Right lobe of liver (tissue), 4 donors: ENCODE results near the gene GPR158.

DNA sequence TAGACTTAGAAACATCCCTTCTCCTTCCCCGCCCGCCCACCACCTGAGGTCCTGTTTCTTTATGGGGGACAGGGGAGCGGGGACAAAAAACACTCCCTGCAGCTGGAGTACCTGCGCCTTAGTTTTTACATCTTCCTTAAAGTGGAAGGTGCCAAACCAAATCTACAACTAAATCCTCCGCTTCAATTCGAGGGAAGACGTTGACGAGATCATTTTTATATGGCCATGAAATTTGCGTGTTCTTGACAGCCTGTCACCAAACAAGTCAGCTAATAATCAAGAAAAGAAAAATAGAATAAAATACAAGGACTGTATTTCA is 1.4 kb upstream of the ARHGAP21 start:
- PRO-cap, 4 experiments, result peak in 1 of 4 experiments; most common minus-strand start position 127 of the sequence (in 1)
- RAMPAGE, long total RNA, 2 experiments, result no peak in any of the 2 experiments

GRCh38 chr10:24789932-24790235 is 66.2 kb upstream of the ARHGAP21 start:
- PRO-cap, 4 experiments, result no peak in any of the 4 experiments
- RAMPAGE, long total RNA, 2 experiments, result no peak in any of the 2 experiments

GRCh38 chr10:25068000-25068829 is 51.8 kb downstream of the THNSL1 start:
- PRO-cap, 4 experiments, result no peak in any of the 4 experiments
- RAMPAGE, long total RNA, 2 experiments, result no peak in any of the 2 experiments

DNA sequence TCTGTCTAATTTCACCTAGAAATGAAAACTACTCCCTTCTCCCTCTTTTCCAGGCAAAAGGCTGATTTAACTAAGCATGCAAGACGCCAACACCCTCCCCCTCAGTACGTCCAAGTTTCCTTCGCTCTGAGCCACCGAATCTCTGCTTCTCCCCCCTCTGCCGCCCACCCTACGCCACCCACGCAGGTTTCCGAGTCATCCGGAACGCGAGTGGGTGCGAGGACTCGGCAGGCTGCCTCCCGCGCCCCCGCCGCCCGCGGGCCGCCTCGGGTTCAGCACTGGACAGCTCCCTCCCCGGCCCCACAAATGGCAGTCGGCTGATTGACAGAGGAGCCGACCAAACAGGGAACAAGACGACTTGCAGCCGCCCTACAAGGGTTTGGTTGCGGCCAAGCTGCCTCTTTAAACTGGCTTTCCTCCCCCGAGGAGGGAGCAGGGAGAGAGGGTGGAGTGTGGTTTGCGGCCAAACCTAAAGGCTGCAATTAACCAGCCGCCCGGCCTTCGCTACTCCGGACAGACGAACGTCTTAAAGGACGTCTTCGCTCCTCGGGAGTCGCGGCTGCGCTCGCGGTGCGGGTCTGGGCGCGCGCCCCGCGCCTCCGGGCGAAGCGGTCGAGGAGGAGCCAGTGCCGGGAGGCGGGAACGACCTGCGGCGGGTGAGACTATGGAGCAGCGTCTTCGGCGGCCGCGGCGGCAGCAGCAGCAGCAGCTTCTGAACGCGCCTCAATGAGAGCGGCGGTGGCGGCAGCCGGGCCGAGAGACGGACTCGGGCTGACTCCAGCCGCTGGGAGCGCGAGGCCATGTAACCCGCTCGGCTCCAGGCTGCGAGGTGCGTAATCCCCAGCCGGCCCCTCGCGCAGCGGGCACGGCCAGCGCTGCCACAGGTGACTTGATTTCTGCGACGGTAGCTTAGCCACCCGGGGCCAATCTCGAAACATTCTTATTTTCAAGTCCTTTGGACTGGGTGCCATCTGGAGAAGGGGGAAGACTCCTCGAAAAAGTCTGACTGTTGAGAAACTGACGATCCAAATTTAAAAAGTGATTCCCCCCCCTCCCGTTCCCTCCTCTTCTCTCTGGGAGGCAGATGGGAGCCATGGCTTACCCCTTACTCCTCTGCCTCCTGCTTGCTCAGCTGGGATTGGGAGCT is at the start of gene GPR158:
TSS of gene GPR158 (plus strand) at position 665 of the 1,147 bp plus-strand sequence.
- PRO-cap, 4 experiments, result peak in 2 of 4 experiments; most common plus-strand start position 405 of the sequence (in 2)
- RAMPAGE, long total RNA, 2 experiments, result no peak in any of the 2 experiments

- PRO-cap, 4 experiments, result no peak in any of the 4 experiments
- RAMPAGE, long total RNA, 2 experiments, result no peak in any of the 2 experiments
These were observed 291.1 kb downstream of the GPR158 start for GRCh38 chr10:25465677-25466465.

GRCh38 chr10:26430832-26431316 is 7.3 kb upstream of the APBB1IP start:
- PRO-cap, 4 experiments, result peak in 1 of 4 experiments; most common minus-strand start chr10:26430972 (in 1)
- RAMPAGE, long total RNA, 2 experiments, result no peak in any of the 2 experiments

DNA sequence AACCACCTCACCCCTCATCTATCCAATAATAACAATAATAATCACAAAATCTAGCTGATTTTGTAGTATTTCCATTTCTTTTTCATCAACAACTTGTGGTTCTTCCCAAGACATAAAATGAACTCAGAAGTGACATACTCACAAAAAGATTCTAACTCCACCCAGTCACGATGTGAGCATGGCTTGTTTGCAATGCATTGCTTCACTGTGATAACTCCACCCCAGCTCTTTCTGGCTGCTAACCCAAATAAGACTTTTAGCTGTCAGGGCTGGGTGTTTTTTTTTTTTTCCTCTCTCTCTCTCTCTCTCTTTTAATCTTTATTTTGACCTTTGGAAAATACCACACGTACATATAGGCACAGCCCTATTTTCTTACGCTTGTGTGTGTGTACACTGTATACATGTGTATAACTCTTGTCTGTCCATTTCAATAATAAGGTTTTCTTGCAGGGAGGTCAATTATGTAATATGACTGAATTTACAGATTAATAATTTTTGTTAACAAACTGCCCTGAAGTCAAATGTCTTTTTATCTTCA is 48.9 kb downstream of the APBB1IP start:
- PRO-cap, 4 experiments, result peak in 3 of 4 experiments; most common plus-strand start position 246 of the sequence (in 2); most common minus-strand start position 119 of the sequence (in 3)
- RAMPAGE, long total RNA, 2 experiments, result no peak in any of the 2 experiments

- PRO-cap, 4 experiments, result no peak in any of the 4 experiments
- RAMPAGE, long total RNA, 2 experiments, result no peak in any of the 2 experiments
These were observed 8.7 kb upstream of the ABI1 start for GRCh38 chr10:26869262-26870053.

GRCh38 chr10:27154186-27154274 is 154 bp downstream of the YME1L1 start:
- PRO-cap, 4 experiments, result no peak in any of the 4 experiments
- RAMPAGE, long total RNA, 2 experiments, result no peak in any of the 2 experiments

GRCh38 chr10:27262898-27263126 is 22.2 kb upstream of the ACBD5 start:
- PRO-cap, 4 experiments, result no peak in any of the 4 experiments
- RAMPAGE, long total RNA, 2 experiments, result no peak in any of the 2 experiments

DNA sequence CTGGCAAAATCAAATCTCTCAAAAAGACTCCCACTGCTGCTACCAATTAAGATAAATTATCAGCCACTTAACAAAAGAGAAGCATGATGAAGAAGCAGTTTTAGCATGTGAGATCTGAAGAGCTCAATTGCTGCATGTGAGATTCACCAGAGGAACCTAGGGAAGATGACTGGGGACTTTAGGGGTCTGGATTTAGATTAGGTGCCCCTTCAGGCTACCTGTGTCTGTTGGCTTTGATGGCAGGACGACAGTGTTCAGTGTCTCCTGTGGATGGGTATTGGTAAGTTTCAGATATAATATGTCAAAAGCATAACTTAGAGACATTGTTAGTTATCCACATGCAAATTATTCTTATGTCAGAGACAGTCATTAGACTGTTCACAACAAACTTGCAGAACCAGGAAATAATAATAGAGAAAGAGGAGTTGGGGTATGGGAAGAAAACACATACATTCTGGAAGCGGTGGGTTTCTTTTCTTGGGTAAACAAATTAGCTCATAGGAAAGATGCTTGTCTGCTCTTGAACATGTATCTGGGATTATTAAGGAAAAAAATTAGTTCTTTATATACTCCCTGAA is 20.7 kb downstream of the RAB18 start:
- PRO-cap, 4 experiments, result no peak in any of the 4 experiments
- RAMPAGE, long total RNA, 2 experiments, result no peak in any of the 2 experiments

GRCh38 chr10:28163112-28163738 is 139.6 kb downstream of the MPP7 start:
- PRO-cap, 4 experiments, result no peak in any of the 4 experiments
- RAMPAGE, long total RNA, 2 experiments, result no peak in any of the 2 experiments

- PRO-cap, 4 experiments, result no peak in any of the 4 experiments
- RAMPAGE, long total RNA, 2 experiments, result no peak in any of the 2 experiments
These were observed 906 bp downstream of the MPP7 start for GRCh38 chr10:28301928-28302388.

DNA sequence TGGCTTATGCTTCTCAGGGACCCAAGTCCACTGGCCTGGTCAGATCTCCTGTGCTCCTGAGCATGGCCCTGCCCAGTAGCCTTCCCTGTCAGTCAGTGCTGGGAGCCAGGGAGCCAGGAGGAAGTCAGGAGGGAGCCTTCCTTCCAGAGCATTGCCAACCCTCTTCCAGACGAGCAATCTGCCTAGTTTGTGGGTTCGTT is 76.0 kb upstream of the MPP7 start:
- PRO-cap, 4 experiments, result no peak in any of the 4 experiments
- RAMPAGE, long total RNA, 2 experiments, result no peak in any of the 2 experiments

DNA sequence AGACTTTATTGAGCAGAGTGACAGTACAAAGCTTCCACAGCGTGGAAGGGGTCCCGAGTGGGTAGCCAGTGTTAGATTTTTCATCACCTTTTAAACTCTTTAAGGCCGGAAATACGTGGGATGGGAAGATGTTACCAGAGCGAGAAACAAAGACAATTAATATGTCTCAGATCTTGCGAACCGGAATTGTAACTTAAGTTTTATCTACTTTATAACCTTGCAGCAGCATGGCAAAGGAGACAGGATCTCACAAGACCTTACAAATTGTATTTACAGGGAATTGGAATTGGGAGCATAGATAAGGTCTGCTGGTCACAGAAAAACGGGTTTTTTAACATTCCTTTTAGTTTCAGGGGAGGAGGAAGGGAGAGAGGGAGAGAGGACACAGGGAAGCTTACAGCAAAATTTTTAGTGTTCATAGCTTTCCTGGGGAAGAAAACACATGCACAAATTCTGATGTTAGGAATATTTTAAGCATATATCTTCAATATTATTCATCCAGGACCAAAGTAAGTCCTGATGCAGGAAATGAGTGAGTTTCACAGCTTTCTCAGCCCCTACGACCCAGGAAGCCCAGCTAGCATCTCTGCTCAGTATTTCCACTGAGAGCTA is 32.7 kb upstream of the WAC start:
- PRO-cap, 4 experiments, result no peak in any of the 4 experiments
- RAMPAGE, long total RNA, 2 experiments, result no peak in any of the 2 experiments

DNA sequence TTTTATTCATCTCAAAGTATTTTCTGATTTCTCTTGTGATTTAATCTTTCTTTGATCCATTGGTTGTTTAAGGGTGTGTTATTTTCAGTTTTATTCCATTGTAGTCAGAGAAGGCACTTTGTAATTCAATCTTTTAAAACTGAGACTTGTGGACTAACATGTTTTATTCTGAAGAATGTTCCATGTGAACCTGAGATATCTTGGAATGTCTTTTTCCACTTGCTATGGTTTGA is 14.5 kb upstream of the WAC start:
- PRO-cap, 4 experiments, result no peak in any of the 4 experiments
- RAMPAGE, long total RNA, 2 experiments, result no peak in any of the 2 experiments

- PRO-cap, 4 experiments, result peak in 4 of 4 experiments; most common plus-strand start chr10:28532779 (in 4); most common minus-strand start chr10:28533026 (in 4)
- RAMPAGE, long total RNA, 2 experiments, result start-site peak on the plus strand in 1 of 2 experiments, at chr10:28532796-28532847 at its widest, 73 reads per replicate
These were observed 322 bp upstream of the WAC start for GRCh38 chr10:28532507-28533085.

- PRO-cap, 4 experiments, result no peak in any of the 4 experiments
- RAMPAGE, long total RNA, 2 experiments, result no peak in any of the 2 experiments
These were observed 2.5 kb downstream of the WAC start for GRCh38 chr10:28535440-28535867.

DNA sequence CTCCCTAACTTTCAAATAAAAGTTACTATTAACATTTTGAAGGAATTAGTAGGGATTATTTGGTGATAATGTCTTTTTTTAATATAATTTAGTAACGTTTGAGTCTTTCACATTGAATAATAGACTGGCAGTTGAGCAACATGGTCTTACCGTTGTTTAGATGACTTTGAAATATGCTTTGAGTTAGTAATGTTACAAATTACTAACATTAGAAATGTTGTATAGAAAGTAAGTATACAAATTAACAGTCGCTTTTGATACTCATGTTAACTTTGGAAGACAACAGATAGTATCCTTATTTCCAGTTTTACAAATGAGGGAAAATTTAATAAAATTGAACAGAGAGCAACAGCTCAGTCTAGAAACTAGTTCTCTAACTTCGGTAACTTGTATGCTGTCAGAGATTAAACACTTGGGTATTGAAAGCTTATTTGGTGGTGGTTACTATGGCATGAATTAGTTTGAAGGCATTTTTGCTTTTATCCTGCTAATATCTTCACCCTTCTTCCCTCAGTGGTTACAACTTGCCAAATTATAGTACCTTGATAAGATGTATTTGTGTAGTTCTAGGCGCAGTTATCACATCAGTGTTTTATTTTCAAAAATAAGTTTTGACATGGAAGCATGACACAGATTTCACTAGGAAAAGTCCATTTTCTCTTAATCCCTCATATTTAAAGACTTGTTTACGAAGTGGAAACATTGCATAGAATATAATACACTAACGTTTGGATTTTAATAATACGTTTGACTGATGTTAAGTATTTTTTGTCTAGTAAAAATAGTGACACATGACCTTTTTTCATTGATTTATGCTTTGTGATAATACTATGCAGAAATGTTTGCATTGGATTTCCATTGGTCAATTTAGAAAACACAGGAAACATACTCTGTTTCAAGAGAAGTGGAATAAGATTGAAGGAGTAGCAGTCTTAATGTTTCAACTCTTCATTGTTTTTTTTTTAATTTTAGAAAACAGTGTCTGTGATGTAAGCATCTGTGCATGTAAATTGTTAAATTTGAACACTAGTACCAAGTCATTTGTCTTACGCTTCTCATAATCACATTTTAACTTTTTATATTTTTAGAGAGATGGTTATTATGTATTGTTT is 7.4 kb downstream of the WAC start:
- PRO-cap, 4 experiments, result no peak in any of the 4 experiments
- RAMPAGE, long total RNA, 2 experiments, result no peak in any of the 2 experiments

- PRO-cap, 4 experiments, result no peak in any of the 4 experiments
- RAMPAGE, long total RNA, 2 experiments, result no peak in any of the 2 experiments
These were observed 56.5 kb downstream of the WAC start for GRCh38 chr10:28589374-28589856.